Metanephros (tissue), 2 donors: ENCODE results near the genes GRM2 and ALAS1.

GRCh38 chr3:51706783-51707259, at the start of gene GRM2:
GRM2 (plus strand) TSS chr3:51707068.
- RAMPAGE, long total RNA: no peak

DNA sequence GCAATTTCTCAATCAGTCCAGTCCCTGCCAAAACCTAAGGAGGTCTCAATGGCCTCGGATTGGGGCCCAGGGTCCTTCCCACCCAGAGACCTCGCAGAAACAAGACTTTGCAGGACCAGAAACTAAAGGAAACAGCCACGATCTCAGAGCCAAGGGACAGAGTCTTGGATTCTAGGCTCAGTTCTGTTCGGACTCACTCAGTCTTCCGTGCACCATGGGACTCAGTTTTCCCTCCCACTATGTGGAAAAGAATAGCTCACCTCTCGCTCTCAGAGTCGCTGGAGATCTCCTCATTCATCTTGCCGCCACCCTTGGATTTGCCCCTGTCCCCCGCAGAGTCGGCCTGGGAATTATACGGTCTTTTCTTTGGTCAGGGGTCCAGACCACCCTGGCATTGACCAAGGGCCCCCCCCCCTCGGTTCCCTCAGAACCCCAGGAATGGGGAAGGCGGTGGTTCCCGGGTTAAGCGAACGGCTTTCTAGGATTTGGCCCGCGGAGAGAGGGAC, 502 bp downstream of the RRP9 start:
- RAMPAGE, long total RNA: no peak

- RAMPAGE, long total RNA: no peak
Observed at GRCh38 chr3:51982409-51982734, 963 bp upstream of the ACY1 start.

GRCh38 chr3:52053519-52053814, 2.9 kb downstream of the DUSP7 start:
- RAMPAGE, long total RNA: no peak

DNA sequence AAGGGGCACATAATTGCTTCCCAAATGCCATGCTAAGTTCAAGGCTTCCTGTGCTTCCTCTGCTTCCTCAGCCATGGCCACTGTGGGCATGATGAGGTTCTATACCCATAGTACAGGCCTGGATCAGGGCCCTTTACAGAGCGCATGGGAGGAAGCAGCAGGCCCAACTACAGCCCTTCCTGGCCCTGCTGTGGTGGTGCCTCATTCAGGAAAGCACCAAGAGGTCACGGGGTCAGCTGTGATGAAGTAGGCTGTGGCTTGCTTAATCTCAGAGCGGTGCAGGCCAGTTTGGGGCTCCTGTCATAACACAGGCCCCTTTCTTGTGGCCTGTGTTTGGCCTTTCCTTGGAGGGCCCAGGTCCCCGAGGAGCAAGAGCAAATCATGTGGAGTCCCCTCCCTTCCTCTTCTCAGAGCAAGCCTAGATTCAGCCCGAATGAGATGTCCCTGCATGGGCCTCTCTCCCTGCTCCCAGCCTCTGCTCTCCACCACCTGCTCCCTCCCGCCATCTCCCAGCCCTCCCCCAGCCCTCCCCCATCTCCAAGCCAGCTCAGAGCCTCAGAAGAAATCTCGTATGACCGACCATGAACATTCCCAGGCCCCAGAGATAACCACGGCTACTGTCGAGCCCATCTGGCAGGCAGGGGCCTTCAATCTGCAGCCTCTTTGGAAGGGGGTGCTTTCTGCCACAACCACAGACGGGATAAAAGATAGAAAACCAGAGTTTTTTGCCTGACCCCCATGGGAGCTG, 32.2 kb upstream of the DUSP7 start:
- RAMPAGE, long total RNA: no peak

DNA sequence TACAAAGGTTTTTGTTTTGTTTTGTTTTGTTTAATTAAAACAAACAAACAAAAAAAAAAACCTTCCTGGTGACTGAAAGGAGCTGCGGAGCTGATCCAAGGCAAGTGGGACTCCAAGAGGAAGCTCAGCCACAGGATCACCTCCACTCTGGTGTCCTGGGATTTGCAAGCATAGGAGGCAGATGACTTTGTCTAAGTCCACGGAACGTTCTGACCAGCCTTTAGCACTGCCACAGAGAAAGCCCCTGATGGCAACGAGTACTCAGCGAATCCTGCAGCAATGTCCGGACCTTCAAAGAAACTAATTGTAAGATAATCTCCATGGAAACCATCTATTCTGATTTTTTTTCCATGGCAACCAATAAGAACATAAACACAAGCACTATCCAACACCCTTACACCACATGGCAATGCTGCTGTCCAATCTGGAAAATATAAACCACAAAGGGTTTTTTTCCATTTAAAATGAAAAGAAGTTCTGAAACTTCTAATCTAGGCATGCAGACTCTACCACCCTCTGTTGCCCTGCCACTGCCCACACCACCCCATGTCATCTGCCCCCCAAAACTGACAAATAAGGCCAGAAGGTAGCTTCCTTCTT, 44.7 kb downstream of the POC1A start:
- RAMPAGE, long total RNA: no peak

- RAMPAGE, long total RNA: no peak
Observed at GRCh38 chr3:52110794-52111146, 43.5 kb downstream of the POC1A start.

DNA sequence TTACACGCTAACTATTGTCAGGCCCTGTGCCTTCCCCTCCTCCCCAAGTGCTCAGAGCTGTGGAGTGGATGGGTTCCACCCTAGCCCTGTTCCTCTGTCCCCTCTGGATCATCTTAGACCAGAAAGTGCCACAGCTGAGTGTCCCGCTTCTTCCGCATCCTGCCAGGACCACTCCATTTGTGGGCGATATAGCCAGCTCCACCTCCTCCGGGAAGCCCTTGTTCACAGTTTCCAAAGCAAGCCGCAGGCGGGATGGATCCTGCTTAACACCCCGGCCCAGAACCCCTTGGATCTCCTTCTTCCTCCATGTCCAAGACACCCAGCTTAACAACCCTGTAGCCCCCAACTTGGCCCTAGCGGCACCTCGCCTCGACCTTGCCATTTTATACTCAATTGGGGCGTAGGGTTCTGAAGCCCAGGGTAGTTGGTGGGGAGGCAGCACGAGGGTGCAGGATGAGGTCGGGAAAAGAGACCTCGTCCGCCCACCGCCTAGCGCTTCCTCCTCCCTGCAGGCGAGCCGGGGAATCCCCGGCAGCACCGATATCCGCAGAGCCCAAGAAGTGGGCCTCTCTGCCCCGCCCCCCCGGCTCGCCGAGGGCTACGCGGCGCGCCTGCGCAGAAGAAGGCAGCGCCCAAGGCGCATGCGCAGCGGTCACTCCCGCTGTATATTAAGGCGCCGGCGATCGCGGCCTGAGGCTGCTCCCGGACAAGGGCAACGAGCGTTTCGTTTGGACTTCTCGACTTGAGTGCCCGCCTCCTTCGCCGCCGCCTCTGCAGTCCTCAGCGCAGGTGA, at the start of gene ALAS1:
Gene ALAS1, plus strand, starts transcription at position 694 of the 793 bp plus-strand sequence.
- RAMPAGE, long total RNA: start-site peak on the plus strand centred at position 662 of the sequence, 76 bp wide, 507 and 59 reads in 2 replicates

- RAMPAGE, long total RNA: no peak
Observed at GRCh38 chr3:52290172-52290741, 2.6 kb downstream of the GLYCTK start.

GRCh38 chr3:52479425-52480524, 15.4 kb upstream of the STAB1 start:
- RAMPAGE, long total RNA: no peak

DNA sequence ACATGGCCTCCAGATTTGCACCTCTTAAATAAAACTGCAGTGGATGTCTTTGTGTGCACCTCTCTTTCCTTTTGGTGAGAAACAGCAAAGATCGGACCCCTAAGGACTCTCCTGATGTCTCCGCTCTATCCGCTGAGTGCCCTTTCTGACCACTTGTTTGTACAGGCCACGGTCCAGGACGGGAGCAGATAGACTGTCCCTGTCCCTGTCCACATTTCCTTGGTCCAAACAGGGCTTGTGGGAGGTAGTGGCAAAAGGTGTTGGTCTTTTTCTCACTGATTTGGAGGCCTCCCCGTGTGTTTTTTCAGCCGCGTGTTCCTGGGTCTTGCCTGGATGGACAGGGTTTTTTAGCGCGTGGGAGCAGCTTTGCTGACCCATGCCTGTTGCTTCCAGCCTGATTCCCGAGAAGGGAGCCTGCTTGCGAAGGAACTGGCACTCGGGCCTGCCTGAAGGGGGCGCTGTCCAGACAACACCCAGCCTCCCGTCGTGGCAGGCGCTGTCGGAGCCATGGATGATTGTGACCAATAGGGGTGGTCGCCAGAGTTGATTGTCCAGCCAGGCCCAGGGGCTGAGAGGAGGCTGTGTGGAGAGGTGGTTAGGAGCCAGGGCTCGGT, 13.2 kb upstream of the STAB1 start:
- RAMPAGE, long total RNA: no peak

DNA sequence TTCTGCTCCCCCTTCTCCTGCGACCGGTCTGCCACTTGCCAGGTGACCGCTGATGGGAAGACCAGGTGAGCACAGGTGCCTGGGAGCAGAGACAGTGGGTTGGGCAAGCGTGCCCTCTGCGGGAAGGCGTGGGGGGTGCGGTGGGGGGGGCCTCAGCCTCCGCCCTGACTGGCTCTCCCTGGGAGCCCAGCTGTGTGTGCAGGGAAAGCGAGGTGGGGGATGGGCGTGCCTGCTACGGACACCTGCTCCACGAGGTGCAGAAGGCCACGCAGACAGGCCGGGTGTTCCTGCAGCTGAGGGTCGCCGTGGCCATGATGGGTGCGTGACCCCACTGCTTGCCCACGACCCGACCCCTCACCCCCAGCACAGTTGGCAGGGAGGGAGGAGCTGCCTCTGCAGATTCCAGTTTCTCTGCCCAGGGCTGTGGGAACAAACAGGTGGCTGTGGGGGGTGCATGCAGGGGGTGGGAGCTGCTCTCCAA, 8.7 kb downstream of the STAB1 start:
- RAMPAGE, long total RNA: no peak

DNA sequence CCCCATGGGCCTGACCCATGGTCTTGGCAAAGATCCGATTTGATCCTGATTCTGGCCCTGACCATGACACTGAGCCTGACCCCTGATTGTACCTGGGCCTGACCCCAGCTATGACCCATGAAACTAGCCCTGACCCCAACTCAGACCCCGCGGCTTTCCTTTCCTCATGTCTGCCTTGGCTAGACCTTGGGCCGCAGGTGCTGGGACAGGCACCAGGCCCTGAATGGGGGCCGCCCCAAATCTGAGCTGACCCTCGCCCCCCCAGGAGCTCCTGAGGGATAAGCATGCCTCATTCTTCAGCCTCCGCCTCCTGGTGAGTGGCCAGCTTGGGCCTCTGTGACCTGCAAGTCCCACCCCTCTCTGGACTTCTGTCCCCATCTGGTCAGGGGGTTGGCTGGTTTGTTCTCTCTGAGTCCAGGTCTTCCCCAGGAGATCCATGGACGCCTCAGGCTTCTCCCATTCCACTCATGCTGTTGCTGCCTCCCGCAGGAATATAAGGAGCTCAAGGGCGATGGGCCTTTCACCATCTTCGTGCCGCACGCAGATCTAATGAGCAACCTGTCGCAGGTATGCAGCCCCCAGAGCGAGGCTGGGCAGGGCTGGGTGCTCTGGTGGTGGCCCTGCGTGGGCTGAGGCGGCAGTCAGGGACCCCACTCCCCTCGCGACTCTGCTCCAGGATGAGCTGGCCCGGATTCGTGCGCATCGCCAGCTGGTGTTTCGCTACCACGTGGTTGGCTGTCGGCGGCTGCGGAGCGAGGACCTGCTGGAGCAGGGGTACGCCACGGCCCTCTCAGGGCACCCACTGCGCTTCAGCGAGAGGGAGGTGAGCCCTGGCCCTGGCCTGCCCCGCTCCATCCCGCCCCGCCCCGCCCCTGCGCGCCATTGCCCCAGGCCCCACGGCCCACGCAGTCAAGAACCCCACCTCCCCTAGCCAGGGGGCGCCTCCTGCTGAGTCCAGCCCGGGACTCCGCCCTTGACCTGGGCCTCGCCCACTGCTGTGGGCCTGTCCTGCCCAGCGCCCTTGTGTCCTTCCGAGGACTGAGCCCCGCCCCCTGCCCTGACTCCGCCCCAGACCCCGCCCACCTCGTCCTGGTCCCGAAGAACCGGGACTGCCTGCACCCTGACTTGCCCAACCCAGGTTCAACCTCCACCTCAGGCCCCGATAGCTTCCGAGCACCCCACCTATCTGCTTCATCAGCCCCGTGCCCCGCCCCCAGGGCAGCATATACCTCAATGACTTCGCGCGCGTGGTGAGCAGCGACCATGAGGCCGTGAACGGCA, 15.2 kb downstream of the NT5DC2 start:
- RAMPAGE, long total RNA: no peak

DNA sequence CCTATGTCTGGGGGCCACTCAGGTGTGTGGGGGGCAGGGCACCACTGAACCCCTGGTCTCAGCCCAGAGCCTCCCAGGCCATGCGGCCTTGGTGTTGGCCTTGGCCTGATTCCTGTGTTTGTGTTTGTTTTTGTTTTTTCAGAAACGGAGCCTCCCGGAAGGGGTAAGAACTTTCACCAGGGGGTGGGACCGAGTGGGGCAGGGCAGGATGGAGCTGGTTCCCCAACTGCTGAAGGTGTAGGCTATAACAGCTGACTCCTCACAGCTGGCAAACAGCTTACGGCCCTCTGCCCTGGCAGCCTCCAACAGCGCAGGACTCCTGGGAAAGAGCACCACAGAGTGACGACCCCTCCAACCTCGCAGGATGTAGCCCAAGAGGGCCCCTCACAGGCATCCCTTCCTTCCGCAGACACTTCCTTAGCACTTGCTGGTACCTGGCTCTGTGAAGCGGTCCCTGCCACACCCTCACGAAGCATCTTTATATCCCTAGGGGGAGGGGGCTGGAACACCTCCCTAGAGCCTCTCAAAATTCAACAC, 933 bp downstream of the ITIH3 start:
- RAMPAGE, long total RNA: no peak

DNA sequence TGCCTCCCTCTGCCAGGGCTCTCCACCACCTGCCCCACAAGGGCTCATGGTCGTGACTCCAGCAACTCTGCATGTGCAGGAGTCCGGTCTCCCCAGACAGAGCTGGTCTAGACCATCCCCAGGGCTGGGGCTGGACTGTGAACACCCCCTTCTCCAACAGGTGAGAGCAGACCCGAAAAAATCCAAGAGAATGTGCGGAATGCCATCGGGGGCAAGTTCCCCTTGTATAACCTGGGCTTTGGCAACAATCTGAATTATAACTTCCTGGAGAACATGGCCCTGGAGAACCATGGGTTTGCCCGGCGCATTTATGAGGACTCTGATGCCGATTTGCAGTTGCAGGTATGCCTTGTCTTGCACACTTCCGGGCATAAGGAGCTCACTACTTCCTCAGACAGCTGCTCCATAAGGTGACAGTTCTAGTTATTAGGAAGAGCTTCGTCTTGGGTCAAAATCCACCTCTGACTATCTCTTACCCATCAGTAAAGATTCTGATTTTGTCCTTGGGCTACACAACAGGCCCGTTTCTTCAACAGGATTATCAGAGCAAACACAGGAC, 6.3 kb downstream of the ITIH3 start:
- RAMPAGE, long total RNA: no peak

GRCh38 chr3:52838944-52839725, 4.3 kb upstream of the MUSTN1 start:
- RAMPAGE, long total RNA: no peak

DNA sequence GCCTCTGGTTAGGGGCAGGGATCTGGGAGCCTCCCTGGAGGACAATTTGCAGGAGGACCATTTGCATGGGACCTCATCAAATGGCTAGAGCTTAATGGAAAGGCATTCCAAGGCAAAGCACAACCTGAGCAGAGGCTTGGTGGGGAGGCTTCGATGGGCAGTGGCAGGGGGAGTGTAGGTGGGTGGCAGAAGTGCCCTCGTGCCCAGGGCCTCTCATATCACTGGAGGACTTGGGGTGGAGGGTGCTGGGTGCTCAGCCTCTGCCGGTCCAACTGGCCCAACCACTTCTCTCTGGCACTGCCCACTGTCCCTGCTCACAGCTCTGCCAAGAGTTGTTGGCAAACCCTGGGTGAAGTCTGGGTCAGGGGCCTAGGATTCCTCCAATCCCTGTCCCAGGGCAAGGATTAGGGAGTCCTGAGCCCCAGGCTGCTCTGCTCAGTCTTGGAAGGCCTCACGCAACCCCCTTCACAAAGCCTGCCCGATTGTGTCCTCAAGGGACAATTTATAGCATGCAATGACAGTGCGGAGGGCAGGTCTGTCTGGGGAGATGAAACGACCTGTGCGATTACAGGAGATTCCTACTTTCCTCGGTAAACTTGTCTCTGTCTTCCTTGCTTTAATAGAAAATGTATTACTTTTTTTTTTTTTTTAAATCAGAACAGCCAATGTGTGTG, 5.3 kb upstream of the PRKCD start:
- RAMPAGE, long total RNA: no peak

GRCh38 chr3:53168269-53168957, 7.4 kb downstream of the PRKCD start:
- RAMPAGE, long total RNA: no peak

- RAMPAGE, long total RNA: no peak
Observed at GRCh38 chr3:53180299-53181130, 19.5 kb downstream of the PRKCD start.

DNA sequence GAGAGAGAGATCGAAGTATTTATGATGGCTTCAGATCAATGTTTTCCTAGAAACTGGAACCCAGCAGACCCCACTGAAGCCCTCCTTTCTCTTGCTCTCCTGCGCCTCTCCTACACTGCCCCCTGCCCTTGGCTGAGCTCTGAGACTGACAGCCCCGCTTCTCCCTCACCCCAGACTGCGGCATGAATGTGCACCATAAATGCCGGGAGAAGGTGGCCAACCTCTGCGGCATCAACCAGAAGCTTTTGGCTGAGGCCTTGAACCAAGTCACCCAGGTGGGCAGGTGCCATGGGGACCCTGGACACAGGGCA, 23.6 kb downstream of the PRKCD start:
- RAMPAGE, long total RNA: no peak